ENCODE measurements around the gene TMEM45B.

DNA sequence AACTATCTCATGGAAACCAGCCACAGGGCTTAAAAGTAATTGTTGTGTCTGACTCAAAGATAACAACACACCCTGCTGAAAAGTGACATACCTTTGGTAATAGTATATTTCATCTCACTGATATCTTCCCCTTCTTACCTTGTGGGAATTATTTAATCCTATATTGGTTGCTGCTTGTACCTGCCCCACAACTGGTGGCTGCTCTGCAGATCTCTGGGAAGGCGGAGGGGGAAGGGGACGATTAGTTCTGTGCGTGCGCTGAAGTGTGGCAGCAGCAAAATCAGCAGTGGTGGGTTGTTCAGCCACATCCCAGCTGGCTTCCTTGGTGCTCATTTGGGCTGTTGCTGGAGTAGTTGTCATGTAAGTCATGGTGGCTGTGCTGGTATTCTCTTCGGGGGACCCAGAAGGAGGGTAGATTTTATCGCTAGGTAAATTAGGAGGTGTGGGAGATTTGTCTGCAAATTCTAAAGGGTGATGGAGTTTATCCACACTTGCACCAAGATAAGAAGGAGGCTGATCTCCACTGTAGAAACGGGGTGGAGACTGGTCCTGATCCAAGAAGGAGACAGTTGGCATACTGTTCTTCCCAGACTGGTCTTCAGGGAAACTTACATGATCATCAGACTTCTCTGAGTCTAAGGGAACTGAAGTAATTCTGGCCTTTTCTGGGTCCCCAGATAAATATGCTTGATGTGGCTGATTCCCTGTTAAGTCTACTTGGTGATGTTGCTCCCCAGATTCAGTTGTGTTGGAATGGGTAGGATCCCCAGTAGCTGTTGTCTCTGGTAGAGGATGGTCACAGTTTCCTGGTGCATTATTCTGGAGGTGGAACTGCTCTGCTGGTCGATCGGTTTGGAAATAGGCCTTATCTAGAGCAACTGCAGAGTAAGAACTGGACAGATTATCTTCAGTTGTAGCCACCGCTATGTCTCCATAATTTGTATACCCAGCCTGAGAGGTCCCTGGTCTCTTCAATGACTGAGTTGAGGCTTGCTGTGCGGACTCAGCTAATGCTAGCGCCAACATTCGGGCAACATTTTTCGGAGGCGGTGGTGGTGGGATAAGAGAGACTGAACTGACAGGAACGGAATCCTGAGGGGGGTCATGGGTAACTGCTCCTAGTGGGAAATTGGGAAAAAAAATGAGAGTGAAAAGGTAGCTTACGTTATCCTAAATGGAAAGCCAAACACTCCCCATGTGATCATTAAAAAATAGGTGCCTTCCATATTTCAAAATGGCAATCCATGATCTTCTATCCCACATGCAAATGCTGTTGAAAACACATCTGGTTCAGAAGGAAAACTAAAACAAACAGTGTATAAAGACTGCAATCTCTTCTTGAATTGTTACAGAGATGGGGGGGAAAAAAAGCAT is 30.1 kb upstream of the TP53AIP1 start:
- PRO-cap = no peak

DNA sequence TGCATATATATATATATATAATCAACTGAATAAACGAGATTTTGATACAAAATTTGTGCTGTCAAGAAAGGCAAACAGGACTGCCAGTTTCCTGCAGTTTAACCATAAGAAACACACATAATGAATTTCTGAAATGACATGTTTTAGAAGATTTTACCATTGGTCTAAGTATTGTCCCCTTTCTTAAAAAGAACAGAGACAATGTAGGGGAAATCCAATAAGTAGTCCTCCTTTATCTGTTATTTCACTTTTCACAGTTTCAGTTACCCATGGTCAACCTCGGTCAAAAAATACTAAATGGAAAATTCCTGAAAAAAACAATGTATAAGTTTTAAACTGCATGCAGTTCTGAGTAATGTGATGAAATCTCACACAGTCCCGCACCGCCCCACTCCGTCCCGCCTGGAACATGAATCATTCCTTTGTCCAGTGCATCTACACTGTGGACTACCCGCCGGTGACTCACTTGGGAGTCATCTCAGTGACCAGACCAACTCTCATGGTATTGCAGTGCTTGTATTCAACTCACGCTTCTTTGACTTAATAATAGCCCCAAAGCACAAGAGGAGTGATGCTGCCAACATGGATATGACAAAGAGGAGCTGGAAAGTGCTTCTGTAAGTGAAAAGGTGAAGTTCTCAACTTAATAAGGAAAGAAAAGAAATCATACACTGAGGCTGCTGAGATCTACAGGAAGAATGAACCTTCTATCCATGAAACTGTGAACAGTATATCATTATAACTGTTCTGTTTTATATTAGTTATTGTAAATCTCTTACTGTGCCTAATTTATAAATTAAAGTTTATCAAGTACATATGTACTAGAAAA is 48.8 kb downstream of the ARHGAP32 start:
- PRO-cap = no peak

DNA sequence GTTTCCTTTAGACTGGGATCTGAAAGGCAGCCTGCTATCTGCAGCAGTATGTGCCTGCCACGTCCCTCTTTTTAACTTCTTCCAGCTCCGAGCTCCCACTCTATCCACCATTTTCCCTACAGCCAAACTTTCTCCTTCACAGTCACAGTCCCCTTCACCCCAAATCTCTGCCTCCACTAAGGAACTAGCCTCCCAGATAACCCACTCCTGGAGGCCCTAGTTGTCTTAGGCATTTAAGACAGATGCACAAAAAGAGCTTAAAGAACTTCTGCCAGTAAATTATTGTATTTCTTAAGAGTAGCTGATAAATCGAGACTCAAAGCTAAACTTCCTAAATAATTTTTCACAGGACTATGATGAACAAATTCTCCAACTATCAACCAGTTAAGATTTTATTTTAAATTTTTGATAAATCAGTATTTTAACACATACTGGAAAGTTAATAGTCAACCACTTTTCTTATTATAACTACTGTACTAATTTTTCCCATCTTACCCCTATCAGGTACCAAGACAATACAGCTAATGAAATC is 66.3 kb upstream of the ARHGAP32 start:
- PRO-cap = no peak

DNA sequence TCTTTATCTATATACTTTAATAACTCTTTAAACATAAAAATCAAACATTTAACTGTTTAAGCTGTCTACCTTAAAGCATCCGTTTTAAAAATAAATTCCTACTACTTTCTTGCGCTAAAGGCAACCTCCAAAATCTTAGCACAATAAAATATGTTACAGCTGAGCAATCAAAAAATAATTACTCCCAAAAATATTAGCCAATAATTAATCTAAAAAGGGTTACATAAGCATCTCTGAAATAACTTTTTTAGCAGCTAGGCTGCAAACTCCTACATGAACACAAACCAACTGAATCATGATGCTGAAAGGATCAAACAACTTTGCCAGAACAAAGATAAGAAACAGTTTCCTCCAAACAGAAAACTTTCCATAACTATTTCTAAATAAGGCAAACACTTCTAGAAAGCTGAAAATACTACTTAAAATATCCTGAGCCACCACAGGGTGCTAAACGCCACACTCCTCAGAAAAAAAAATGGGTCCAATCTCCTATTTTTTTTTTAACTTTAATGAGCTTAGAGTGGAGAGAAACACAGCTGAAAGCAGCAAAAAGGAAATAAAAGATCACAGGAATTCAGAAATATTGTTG is 68.6 kb upstream of the ARHGAP32 start:
- PRO-cap = no peak

DNA sequence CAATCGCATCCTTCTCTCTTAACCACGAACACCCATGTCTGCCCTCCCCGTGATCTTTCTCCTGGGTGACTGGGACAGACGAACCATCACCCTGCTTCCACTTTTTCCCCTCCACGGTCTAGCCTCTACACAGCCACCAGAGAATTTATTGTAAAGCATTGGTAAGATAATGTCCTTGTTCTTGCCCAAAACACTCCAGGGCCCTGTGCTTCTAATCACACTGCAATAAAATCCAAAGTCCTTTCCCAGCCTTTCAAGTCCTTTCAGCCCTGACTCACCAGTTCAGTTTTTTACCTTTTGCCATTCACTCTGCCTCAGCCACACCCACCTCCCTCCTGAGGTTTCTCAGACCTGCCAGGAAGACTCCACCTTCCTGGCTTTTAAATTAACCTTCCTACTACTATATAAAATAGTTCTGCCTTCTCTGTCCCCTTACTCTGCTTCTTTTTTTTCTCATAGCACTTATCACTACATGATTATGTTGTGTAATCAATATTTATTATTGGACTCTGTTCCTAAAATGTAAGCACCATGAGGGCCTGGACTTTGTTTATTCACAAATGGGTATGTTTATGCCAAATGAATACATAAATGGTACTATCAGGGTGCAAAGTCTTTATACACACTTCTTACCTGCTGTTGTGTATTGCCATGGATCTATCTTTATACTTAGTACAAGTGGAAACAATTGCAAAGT is 91.1 kb upstream of the ARHGAP32 start:
- PRO-cap = bidirectional peak, plus-strand start at position 412 of the sequence, minus-strand start at position 227 of the sequence

- PRO-cap = no peak
Observed at GRCh38 chr11:129372736-129373531, 2.7 kb upstream of the BARX2 start.

GRCh38 chr11:129439886-129440203 is 64.2 kb downstream of the BARX2 start:
- PRO-cap = no peak

DNA sequence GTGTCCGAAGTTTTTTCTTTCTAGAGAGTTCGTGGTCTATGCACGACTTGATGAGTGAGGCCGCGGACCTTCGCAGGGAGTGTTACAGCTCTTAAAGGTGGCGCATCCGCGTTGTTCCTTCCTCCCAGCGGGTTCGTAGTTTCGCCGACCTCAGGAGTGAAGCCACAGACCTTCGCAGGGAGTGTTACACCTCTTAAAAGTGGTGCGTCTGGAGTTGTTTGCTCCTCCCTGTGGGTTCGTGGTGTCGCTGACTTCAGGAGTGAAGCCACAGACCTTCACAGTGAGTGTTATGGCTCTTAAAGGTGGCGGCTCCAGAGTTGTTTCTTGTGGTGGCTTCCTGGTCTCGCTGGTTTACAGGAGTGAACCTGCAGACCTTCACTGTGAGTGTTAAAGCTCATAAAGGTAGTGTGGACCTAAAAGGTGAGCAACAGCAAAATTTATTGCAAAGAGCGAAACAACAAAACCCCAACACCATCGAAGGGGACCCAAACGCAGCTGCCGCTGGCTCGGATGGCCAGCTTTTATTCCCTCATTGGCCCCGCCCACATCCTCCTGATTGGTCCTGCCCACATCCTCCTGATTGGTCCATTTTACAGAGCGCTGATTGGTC is 1.4 kb upstream of the TMEM45B start:
- PRO-cap = unidirectional peak, minus-strand start at position 497 of the sequence

DNA sequence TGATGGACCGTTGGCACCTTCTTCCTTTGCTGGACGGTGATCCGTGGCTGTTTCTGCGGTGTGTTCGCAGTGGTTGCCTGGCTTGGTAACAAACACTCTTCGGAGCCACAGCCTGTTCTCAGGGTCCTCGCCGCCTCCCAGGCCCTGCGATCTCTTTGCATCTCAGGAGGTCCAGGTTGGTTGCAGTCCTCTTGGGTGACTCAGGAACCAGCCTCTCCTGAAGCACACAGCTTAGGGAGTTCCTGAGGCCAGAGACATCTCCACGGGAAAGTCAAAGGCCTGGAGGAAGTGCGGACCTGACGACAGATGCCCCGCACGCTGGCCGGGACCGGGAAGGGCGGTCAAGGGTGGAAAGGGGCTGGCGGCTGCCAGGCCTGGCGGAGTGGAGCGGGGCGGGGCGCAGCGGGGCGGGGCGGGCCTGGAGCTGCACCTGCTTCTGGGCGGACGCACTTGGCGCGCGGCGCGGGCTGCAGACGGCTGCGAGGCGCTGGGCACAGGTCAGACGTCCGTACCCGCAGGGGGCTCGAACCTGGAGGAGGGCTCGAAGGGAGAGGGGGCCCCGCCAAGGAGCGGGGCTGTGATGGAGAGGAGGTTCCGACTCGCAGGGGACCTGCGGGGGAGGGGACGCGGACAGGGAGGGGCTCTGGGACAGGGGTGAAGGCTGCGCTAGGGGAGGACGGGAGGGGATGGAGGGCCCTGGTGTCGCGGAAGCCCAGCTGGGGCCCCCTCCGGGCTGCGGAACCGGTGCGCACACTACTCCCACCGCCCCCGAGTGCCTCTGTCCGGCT is at the start of gene TMEM45B:
TMEM45B (plus strand) TSS at position 447 of the 788 bp plus-strand sequence.
- PRO-cap = bidirectional peak, plus-strand start at position 449 of the sequence, minus-strand start at position 273 of the sequence

DNA sequence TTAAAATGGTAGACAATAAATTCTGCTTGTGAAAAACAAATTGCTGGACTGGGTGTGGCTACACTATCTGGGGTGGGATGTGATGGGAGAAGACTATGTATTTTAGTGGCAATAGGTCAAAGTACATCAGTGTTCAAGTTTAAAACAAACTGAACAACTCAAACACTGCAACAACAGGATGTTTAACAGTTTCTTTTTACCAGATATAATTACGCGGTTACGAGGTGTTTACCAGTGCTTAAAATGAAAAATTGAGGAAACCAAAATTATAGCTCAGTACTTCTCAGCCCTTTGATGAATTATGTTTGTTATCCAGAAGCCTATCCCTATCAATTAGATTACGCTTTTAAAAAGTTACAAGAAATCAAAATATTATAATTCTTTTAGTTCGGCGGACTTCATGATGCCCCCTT is 3.2 kb downstream of the PRDM10 start:
- PRO-cap = no peak

GRCh38 chr11:130071351-130071733 is 1.6 kb downstream of the APLP2 start:
- PRO-cap = no peak

DNA sequence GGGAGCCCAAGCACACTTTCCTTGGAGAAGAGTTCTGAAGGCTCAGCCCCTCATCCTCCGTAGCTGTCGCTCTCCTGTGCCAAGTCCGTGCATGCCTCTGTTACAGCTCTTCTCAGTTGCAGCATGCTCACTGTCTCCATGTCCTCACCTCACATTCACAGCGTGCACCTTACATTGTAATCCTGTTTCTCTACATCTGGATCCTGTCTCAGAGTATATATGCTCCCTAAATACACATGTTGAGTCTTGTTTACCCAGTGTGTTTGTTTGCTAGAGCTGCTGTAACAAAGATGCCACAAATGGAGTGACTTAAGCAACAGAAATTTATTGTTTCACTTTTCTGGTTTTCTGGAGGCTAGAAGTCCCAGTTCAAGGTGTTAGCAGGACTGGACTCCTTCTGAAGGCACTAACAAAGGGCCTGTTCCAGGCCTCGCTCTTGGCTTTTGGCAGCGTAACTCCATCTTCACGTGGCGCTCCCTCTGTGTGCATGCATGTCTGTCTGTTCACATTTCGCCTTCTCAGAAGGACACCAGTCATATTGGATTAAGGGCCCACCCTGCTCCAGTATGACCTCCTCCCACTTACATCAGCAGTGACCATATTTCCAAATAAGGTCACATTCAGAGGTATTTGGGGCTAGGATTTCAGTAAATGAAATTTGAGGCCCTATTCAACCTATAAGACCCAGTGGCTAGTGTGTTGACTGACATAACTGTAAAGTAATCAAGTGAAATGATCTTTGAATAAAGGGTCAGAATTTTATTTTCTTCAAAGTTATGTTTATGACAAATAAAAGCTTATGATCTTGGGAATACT is 19.9 kb downstream of the APLP2 start:
- PRO-cap = no peak

GRCh38 chr11:130135453-130135757 is 24.2 kb upstream of the ST14 start:
- PRO-cap = no peak

DNA sequence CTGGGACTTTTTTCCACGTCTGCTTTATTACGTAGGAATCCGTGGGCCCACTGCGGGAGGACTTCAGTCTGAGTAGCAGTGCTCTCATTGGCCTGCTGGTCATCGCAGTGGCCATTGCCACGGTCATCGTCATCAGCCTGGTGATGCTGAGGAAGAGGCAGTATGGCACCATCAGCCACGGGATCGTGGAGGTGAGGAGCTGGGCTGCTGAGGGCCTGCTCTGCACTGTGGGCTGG is 17.8 kb upstream of the ST14 start:
- PRO-cap = no peak

DNA sequence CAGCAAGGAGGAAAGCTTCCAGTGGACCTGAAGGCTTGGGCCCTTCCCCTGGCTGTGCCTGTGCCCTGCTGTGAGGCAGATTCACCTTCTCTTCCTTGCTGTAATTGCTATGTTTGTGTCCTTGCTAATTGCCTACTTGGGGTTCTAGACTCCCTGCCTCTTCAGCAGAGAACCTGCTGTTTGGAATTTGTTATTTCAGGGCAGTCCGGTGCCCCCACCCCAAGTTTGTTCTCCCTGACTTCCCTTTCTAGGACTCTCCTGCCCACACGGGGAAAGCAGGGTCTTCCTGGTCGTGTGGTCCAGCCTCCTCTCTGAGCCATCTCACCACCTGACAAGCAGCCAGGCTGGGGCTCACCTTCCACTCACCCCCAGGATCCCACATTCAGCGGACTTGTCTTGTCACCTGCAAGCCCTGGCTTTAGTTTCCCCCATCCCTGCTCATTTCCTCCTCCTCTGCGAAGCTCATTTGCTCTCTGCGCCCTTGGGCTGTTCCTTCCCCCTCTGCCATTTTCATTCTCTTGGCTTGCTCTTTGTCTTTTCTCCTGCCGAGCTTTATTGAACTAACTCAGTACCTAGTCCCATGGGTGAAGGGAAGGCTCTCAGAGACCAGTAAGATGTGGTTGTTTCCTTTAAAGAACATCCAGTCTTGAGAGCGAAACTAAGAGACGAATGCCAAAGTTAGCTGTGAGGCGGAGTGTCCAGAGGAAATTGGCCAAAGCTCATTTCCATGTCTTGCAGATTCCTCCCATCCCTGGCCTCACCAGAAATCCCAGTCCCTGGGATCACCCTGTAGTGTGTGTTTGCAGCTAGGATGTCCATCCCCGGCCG is 1.9 kb downstream of the ST14 start:
- PRO-cap = bidirectional peak, plus-strand start at position 790 of the sequence, minus-strand start at position 436 of the sequence

GRCh38 chr11:130171172-130171991 is 11.8 kb downstream of the ST14 start:
- PRO-cap = unidirectional peak, plus-strand start at chr11:130171724

DNA sequence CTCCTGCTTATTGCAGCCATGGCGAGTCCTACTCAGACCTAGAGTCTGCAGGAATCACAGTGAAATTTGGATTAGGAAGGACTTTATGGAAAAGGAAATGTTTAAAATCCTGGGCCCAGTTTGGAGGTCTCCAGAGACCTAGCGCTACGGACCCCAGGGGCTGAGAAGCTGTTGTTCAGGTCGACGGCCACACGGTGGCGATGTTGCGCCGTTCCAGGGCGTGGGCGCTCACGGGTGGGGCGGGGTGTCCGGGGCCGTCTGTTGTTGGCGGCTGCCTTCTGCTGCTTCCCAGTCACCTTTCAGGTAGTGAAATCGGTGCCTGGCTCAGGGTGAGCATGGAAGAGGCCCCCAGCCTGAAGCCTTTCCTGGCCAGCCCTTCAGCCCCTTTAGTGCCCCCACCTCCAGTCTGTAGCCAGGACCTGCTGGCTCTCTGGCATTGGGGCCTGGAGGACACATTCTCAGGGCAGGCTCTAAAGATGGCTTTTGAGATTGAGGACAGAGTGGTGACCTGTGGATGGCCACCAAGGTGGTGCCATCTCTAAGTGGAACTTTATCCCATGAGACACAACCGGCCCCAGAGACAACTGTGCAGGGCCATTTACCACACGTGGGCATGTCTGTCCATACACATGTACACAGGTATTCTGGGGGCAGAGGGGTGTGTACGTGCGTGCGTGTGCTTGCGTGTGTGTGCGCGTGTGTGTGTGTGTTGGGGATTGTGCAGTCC is 53.6 kb downstream of the ST14 start:
- PRO-cap = unidirectional peak, plus-strand start at position 169 of the sequence

- PRO-cap = no peak
Observed at GRCh38 chr11:130229153-130230042, 69.8 kb downstream of the ST14 start.

DNA sequence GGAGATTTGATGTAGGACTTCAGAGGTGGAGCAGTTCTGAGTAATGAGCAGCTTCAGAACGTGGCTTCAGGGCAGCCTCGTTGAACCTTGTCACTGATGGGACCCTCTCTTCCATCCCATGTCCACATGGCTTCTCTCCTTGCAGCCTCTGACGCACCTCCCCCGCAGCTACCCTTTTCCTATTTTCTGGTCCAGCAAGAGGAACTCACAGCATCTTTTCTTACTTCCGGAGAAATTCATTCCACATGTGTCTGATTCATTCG is 27.8 kb downstream of the ADAMTS8 start:
- PRO-cap = no peak

DNA sequence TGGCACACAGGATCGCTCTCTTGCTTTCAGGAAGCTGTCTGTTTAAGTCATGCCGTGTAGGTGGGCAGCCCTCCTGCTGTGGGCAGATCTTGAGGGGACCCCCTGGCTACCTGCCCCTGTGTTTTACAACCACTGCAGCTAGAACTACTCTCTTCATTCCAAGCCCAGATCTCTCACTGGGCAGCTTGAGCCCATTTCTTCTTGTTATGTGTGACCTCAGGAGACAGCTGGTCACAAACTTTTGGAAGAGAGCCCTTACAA is 9.9 kb downstream of the ADAMTS8 start:
- PRO-cap = no peak

Measured in mucosa of descending colon (tissue), 1 donor.